ENCODE measurements around the gene AOPEP.

DNA sequence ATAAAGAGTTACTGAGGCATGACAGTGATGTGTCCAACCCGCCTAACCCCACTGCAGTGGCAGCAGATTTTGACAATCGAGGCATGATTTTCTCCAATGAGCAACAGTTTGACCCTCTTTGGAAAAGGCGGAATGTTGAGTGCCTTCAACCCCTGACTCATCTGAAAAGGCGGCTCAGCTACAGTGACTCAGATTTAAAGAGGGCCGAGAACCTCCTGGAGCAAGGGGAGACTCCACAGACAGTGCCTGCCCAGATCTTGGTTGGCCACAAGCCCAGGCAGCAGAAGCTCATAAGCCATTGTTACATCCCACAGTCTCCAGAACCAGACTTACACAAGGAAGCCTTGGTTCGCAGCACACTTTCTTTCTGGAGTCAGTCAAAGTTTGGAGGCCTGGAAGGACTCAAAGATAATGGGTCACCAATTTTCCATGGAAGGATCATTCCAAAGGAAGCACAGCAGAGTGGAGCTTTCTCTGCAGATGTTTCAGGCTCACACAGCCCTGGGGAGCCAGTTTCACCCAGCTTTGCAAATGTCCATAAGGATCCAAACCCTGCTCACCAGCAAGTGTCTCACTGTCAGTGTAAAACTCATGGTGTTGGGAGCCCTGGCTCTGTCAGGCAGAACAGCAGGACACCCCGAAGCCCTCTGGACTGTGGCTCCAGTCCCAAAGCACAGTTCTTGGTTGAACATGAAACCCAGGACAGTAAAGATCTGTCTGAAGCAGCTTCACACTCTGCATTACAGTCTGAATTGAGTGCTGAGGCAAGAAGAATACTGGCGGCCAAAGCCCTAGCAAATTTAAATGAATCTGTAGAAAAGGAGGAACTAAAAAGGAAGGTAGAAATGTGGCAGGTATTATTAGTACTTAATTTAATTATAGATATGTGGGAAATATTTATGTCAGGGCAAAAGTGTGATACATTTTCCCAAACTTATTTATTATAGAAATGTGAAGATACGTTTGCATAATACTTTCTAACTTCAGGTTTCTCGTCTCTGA, 13.8 kb downstream of the PTPDC1 start:
- PRO-cap, result no peak

GRCh38 chr9:94166068-94166698, 81.9 kb downstream of the PTPDC1 start:
- PRO-cap, result bidirectional peak, plus-strand start at chr9:94166116, minus-strand start at chr9:94165896; bidirectional peak, plus-strand start at chr9:94166258, minus-strand start at chr9:94166648

DNA sequence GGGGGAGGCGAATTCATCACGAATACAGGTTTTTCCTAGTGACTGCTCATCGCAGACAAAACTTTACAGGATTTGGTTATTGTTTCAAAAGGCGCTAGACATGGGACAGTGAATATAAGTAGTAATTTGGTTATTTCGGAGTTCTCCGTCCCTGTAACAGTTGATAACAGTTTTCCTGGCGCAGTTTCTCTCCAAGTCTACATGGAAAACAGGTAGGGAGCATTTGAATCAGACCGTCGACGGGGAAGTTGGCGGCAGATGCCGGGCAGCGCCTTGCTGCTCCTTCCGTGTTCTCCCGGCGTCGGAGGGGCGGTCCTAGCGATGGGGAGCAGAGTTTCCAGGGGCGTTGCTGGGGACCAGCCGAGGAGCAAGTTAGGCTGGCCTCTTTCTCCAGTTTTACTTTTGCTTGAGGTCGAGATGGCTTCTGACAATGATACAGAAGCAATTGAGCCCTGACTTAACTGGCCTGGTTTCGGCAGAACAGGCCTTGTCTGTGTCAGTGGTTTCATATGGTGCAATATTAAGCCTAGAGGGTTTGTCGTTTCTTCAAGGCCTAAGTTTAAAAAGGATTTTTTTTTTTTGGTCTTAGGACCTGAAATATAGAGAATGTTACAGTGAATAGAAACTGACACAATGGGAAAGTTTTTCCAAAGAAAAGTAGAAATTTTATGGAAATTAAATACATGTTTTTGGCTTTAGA, 835 bp downstream of the MFSD14B start:
- PRO-cap, result no peak

- PRO-cap, result no peak
These were observed 70.3 kb downstream of the MFSD14B start for GRCh38 chr9:94444654-94445151.

DNA sequence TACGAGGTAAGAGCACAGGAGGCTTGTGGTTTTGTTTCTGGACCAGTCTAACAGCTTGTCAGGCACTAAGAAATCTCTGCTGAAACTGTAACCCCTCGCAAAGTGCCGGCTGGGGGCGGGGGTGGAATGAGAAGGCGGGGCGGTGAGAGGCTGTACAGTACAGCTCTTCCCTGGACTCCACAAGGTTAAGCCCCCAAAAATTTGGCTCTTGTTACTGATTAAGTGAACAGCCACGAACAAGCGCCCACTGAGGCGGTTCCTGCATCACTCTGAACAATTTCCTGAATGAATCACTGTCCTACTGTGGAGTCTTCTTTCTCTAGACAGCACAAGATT, 6.8 kb downstream of the FBP2 start:
- PRO-cap, result no peak

DNA sequence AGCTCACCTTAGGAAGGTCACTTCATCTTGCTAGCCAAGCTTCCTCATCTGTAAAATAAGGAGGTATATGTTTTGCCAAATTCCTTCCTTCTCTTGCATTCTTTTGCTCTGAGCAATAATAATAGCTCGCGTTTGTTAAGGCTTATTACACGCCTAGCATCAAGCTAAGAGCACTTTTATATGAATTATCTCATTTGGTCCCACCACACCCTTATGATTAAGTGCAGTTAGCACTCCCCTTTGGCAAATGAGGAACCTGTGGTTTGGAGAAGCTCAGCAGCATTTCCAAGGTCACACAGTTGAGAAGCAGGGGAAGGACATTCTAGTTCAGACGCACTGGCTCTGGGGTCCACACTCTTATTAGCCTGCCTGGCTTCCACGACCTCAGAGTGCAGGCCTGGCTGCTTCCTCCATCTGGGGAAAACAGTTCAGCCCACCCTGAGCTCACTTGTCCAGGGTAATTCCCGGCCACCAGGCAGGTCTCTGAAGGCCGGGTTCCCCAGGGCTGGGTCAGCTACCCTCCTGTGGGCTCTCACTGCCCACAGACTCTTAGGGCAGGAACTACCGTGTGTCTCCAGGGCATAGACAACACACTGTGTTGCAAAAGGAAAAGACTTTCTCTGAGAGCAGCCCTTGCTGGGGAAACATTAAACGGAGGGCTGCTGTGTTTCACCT, 9.9 kb upstream of the FBP1 start:
- PRO-cap, result no peak

DNA sequence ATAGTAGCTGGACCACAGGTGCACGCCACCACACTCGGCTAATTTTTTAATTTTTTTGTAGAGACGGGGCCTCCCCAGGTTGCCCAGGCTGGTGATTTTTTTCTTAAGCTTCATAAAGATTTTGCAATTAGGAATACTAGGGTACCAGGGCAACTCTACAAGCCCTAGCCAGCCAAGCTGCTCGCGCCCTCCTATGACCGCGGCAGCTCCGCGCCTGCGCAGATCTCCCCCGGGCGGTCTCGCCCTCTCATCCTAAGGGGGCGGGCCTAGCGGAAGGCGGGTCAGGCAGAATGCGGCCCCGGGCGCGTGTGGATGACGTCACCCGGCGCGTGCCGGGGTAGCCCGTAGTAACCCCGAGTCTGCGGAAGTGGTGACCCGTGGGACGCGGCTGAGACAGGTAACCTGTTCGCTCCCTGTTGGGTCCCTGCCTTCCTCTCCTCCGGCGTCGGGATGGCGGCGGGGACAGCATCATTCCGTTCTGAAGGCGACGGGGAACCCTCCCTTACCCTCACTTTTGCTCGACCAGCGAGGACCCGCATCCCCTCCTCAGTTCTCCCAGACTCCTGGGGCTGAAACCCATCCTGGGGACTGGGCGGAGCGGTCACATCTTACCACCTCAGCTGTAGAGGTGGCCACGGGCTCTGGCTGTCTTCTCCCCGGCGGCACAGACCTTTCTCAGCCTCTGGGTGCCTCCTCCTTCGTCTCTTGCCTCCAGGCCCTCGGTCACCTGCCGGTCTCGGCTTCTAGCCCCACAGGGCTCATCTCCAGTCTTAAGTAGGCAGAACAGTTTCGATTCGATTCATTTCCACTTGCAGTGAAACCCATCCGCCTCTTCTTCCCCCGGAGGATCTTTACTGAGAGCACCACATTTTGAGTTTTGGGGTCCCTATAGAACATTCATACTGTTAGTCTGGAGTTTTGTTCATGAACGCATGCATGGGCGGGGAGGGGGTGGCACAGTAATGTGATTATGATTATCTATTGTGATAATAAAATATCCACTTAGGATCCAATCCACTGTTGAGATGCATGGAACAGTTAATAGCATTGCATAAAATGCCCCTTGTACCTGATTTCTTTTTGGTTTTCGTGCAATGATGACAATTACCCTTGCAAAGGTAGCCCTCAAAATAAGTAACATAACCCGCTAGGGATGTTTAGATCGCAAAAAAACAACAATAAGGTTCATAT, at the start of gene AOPEP:
AOPEP (plus strand) TSS at position 345 of the 1,191 bp plus-strand sequence.
- PRO-cap, result bidirectional peak, plus-strand start at position 367 of the sequence, minus-strand start at position 195 of the sequence; bidirectional peak, plus-strand start at position 803 of the sequence, minus-strand start at position 745 of the sequence

DNA sequence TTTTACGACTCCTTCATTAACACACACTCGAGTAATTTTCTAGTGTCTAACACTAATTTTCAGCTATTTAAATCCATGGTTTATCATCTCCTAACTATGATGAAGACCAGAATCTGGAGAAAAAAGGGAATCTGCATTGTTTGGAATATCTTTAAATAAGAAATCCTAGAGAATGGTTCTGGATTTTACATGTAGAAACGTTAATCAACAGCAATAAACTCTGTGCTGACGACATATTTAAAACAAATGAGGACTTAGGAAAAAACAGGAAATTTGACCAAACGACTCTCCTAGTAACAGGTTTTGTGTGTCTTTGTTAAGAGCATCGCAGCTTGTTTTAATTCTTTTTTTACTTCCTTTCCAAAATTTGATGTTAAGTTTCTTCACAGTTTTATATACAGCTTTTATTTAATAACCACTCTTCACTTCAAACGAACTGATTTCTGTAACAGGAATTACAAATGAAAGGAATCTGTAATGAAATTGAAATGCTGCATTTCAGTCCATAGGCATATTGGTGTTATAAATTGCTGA, 138.6 kb downstream of the AOPEP start:
- PRO-cap, result no peak

DNA sequence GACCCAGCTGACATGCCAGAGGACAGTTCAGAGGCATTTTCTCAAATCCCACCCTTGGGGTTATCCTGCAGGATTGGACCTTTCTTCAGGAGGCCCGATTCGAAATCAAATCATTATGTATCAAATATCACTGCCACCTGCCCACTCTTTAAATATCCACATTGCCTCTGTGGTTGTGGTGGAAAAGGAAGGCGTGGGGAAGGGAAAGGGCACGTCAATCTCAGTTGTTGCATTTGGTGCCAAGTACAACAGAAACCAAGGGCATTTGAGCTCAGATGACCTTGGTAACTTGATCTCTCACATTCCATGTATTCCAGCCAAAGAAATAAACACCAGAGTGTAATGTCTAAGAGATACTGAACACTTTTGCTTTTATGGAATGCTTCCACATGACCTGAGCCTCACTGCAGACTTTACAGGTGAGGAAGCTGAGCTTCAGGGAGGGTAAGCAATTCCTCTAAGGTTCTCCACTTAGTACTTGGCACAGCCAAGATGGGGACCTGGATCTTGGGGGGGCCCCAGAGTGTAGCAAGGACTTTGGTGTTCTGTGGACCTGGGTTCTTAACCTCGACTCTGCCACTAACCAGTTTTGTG, 224.4 kb downstream of the AOPEP start:
- PRO-cap, result no peak

- PRO-cap, result bidirectional peak, plus-strand start at chr9:95004989, minus-strand start at chr9:95004647
These were observed 277.6 kb downstream of the AOPEP start for GRCh38 chr9:95003879-95004754.

DNA sequence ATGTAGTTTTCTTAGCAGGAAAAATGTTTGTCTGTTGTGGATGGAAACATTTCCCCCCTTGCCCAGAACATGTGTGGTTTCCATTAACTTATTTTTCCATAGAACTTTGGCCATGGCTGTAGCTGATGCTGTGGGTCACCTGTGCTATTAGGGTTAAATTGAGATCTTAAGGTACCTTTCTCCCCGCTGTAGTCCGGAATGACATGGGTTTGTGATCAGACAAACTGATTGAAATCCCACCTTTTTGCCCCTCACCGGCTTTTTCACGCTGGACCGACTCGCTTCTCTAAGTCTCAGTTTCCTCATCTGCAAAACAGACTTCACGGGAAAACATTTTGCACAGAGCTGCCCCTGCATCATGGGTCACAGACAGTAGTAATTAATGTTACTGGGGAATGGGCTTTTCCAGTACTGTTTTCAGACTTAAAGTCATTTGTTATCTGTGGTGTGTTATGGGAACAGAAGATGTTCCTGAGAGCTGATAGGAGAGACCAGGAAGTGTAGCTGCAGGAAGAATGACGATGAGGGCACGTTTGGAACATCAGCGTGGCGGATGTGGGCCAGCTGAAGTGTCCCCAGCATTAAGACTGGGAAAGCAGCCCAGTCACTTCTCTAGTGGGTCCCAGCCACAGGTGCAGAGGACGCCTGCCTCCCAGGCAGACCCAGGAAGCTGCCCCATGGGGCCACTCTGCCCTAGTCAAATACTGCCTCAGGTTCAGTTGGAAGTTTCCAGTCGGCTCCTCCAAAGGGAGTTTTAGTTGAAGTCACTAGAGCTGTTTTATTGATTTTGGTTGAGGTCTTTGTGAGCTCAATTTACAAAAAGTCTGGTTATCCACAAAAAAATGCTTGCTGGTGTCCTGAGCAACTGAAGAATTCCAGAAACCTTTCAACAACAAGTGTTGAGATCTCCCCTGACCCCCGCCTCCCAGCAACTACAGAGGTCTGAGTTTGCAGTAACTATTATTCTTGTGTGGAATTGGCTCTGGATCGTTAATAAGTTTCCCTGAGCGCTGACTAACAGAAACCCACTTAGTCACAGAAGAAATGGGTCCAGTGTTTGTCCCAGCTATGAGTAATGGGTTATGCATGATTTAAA, 294.4 kb downstream of the FANCC start:
- PRO-cap, result no peak

DNA sequence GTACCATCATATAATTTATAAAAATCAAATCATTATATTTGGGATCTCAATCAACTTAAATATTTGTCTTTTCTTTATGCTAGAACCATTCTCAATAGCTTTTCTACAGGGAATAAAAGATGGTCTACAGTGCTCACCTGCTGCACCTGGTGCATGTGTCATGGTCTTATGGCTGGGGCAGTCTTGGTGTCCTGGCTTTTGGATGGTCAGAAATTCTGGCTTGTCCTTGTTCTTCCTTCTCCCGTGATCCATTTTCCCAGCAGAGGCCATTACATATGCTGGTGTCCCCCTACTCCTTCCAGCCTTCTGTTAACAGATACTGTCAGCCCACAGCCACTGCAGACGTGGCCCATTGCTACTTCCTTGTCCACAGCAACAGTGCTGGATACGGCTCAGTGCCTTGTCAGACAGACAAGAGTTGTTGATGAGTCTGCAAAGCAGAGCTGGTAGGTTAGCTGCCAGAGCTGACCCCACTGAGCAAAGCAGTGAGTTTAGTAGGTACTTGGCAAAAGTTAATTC, 292.4 kb downstream of the FANCC start:
- PRO-cap, result no peak

DNA sequence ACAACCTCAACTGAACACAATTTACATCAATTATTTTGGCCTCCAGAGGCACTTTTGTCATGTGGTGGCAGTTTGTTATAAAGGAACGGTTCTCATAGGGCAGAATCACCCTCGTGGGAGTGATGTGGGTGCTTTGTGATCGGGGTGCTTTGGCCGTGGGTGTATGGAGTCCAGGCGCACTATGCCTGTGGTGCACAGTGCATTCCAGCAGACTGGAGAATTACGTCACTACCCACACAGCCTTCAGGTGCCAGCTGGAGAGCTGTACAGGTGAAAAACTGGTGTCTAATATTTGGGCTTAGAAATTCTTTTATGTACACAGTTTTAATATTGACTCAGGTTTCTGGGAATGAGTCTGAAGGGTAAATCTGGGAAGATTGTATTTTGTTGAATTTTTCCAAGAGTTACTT, 289.3 kb downstream of the FANCC start:
- PRO-cap, result no peak

GRCh38 chr9:95055652-95056672, 261.5 kb downstream of the FANCC start:
- PRO-cap, result no peak

GRCh38 chr9:95058320-95059028, 259.0 kb downstream of the FANCC start:
- PRO-cap, result no peak

- PRO-cap, result no peak
These were observed 75.7 kb downstream of the PTCH1 start for GRCh38 chr9:95433430-95433744.

- PRO-cap, result no peak
These were observed 30.8 kb downstream of the PTCH1 start for GRCh38 chr9:95478302-95478721.

GRCh38 chr9:95480075-95480585, 28.9 kb downstream of the PTCH1 start:
- PRO-cap, result no peak

DNA sequence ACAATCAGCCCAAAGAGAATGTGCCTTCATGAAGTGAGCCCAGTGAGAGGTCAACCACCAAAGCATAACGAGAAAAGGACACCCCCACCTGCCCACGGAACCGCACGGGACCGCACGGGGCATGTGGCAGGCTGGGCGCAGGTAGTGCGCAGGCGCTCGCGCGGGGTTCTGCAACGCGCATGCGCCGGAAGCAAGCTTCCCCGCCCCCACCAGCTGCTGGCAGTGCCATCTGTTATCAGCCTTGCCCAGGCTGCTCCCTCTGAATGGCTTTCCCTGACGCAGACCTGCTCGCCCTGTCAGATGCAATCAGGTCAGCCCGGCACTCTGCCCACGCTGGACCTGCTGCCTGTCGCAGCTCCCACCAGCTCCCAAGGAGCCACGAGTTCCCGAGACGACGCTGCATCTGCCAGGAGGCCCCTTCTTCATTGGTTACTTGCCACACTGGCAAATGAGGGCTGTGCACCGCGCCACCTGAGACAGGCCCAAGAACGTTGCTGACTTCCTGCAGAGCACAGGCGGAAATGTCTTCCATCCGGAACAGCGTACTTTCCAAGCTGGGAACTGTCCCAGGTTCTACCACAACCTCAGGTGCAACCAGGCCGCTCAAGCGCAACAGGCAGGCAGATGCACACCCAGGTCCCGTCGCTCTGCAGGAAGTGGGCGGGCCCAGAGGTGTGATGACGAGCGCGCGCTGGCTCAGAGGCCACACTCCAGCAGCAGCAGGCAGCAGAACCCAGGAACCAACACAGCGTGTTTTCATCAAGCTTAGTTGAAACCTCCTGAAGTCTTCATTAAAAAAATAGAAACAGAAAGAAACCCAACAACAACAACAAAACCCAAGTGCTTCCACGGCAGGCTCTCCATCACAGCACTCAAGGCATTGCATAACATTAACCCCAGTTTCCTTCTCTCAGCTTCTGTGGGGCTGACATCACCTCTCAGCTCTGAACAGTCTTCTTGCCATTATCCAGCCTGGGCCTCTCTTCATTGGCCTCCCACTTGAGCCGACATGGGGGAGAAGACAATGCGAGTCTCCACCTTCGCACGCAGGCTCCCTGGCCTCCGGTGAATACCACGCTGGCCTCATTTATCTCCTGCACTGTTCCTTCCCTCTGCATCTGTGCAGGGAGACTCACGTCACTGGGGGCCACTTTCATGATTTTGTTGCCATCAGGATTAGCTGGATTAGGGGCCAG, 14.7 kb downstream of the PTCH1 start:
- PRO-cap, result no peak

DNA sequence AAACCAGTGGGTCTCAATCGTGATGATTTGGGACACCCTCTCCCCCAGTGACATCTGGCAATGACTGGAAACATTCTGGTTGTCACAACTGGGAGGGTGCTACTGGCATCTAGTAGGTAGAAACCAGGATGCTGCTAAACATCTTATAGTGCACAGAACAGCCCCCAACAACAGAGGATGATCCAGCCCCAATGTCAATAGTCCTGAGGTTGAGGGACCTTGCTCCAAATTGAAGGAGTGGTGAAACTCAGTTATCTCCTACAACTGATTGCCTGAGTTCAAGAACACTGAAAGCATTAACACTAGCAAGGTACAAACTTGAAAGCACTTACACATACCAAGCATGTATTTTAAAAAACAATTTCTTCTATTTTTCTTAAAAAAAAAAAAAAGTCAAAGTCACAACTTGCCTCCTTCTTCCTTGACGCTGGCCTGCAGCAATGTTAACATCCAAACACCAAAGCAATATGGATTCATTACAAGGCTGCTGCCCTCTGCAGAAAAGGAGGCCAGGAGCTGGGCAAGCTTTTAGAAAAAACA, 7.8 kb downstream of the PTCH1 start:
- PRO-cap, result no peak

All from type B pancreatic cell (in vitro differentiated cells).